OVCAR3 (cell line): Measurements from ENCODE around the genes SPATA5L1, SEMA6D and FBN1.

DNA sequence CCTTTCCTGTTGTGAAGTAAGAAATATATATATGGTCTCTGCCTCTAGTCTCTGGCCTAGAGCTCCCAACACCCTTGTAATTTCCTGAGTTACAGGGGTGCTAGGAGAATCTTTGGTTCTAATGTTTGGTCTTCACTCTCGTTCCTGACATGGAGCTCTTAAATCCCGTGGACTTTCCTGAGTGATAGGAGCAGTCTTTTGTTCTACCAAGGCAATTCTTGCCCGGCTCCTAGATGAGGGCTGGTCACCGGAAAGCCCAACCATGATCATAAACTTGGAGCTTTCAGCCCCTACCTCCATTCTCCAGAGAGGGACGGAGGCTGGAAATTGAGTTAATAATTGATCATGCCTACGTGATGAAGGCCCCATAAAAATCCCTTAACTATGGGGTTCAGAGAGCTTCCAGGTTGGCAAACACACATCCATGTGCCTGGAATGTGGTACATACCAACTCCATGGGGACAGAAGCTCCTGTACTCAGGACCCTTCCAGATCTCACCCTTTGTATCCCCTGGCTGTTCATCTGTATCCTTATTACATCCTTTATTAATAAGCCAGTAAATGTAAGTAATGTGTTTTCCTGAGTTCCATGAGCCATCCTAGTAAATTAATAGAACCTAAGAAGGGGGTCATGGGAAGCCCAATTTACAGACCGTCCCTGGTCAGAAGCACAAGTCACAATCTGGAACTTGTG is 4.9 kb upstream of the SPATA5L1 start:
- RRBS = no CpG with 5 or more reads among the region's 7 CpGs

GRCh38 chr15:45402046-45403123 is at the start of gene SPATA5L1:
Gene SPATA5L1, plus strand, starts transcription at chr15:45402336.
- RRBS = 7% methylated on average over 17 of the region's 108 CpGs

DNA sequence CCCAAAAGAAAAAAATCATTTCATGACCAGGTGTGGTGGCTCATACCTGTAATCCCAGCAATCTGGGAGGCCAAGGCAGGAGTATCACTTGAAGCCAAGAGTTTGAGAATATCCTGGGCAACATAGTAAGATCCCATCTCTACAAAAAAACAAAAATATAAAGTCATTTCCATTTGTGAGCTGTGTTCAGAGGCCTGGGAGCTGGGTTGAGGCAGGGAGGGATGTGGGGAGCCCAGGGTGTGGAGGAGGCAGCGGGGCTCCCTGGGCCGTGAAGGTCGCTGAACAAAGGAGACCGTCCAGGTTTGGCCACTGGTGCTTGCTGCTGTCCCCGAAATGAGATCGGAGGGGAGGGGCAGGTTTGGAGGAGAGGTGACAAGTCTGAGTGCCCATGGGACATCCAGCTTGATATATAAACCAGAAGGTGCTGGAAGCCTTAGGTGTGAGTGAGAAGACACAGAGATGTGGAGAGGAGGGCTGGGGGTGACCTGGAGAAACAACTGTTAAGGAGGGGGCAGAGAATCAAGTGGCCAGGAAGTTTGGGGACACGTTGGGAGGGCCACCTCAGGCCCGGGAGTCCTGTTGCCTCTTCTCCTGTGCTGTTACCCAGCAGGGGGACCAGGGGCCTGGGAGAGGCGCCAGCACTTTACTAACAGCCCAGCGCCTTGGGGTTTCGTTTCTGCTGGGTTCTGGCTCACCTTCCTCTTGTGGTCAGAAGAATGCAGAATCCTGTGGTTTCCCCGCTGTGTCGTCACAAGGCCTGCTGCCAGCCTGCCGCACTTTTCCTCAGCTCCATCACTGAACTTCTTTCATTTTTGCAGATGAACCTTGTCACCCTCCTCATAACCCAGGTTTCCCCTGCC is 24.1 kb downstream of the C15orf48 start:
- RRBS = no CpG with 5 or more reads among the region's 14 CpGs

- RRBS = no CpG with 5 or more reads among the region's 2 CpGs
These were observed 3.3 kb upstream of the BLOC1S6 start for GRCh38 chr15:45583922-45584178.

DNA sequence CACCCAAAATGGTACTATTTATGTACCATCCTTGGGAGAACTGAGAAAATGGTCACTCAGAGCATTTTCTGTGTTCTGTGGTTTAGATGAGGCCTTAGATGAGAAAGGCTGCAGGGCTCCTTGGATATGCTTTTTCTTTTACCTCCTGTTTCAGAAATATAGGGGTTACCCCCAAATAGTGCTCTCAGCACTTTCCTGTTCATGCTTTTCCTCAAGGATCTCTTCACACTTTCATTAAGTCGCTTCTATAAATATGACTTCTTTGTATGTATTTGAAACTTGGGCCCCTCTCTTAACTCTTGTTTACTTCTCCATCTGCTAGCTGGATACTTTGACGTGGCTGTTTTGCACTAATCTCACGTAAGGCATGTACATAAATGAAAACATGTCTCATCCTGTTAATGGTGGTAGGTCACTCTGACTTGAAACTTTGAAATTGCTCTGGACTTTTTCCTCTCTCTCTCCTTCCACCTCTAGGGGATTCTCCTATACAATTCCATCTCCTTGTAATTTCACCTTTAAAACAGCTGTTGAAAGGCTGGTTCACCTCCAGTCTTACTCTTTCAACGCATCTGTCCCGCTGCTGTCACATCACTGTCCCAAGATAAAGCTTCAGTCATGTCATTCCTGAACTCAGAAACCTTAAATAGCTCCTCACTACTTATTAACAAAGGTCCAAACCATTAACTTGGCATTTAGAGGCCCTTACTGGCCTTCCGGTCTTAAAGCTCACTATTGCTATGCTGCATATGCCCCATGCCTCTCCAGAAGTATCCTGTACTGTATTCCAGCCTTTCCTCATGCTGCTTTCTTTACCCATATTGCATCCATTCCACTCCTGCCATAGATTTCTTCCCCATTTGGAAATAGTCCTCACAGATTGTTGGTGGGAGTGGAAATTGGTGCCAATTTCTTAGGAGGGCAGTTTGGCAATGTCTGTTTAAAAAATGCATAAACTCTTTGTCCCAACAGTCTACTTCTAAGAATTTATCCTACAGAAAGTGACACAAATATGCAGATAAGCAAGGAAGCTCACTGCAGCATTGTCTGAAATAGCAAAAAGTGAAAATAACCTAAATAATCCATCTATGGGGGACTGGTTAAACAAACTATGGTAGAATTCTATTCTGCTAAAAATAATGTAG is 1.2 kb downstream of the BLOC1S6 start:
- RRBS = no CpG with 5 or more reads among the region's 6 CpGs

DNA sequence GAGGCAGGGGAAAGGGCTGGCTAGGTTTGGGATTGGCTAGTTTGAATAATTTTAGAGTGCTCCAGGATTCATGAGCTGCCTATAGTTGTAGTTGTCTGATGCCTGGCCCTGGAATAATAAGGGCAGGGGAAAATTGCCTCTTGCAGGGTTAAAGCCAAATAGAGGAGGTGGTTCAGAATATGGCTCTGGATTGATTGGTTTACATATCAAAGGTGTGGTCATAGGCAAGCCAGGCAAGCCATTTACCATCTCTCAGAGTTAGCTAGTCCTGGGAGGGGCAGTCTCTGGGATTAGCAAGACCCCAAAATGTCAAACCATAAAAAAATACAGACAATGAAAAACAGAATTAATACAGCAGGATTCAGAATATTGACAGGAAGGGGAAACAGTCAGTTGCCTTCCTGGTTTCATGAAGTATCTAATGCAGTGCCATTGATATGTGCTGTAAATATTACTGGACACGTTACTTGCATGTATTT is 9.9 kb downstream of the SQOR start:
- RRBS = no CpG with 5 or more reads among the region's 1 CpG

GRCh38 chr15:45648440-45649286 is 13.8 kb downstream of the SQOR start:
- RRBS = no CpG with 5 or more reads among the region's 6 CpGs

DNA sequence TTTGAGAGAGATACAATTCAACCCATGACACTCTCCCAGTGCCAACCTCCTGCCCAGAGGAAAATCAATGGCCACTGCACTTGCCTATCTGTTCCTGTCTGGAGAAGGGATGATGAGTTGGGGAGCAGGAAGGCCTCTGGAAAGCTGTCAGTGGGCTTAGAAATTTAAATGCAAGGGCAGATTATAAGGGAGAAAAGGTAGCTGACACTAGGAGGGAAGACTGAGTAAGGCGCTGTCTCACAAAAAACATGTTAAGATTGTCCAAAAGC is 24.9 kb downstream of the SQOR start:
- RRBS = no CpG with 5 or more reads among the region's 1 CpG

DNA sequence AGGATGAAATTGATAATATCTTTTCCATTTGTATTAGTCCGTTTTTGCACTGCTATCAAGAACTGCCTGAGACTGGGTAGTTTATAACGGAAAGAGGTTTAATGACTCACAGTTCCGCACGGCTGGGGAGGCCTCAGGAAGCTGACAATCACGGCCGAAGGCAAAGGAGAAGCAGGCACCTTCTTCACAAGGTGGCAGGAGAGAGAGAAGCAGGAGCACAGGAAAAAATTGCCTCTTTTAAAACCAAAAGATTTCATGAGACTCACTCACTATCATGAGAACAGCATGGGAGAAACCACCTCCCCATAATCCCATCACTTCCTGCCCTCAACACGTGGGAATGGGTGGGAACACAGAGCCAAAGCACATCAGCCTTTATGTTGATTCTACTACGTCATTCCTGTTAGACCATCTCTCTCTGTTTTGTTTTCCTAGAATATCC is 650.9 kb upstream of the SEMA6D start:
- RRBS = no CpG with 5 or more reads among the region's 8 CpGs

- RRBS = no CpG with 5 or more reads among the region's 8 CpGs
These were observed 423.5 kb upstream of the SEMA6D start for GRCh38 chr15:47293571-47294360.

DNA sequence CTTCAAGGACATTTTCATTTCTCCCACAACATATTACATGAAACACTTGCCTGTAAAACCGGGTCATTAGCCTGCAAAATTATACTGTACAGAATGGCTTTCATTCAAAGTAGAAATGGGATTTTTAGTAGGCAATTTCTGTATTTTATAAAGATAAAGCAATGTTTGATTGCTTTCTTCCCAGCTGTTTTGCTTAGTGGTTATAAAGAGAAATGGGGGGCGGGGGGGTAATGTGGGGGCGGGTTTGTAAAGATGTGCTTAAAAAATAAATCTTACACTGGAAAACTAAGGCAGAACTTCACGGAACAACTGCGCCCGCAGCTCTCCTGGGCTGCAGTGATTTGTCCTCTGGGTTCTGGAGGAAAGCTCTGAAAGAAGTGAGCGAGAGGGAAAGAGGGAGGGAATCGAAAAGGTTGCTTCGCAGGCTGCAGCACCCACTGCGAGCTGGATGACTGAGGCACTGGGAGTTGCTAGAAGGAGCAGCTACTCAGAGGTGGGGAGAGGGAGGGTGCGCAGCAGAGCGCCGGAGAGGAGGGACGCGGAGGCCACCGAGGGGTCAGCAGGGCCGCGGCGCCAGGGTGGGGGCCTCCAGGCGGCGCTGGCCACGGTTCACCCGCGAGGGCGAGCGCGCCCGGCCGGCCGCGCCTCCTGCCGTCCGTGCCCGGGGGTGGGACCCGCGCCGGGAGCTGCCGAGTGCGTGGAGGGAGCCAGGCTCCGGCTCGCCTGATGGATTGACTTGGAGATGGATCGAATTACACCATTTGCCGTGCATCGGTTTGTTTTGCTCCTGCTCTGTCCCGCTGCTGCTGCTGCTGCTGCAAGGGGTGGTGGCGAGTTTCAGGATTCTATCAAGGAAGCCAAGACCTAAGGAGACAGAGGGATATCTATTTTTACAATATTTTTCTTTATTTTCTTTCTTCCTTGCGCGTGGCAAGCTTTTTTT is at the start of gene SEMA6D:
Gene SEMA6D (plus strand): TSS at position 795 of the 943 bp plus-strand sequence.
- RRBS = 8% methylated on average over 14 of the region's 48 CpGs

- RRBS = no CpG with 5 or more reads among the region's 3 CpGs
These were observed 9.3 kb downstream of the SEMA6D start for GRCh38 chr15:47726555-47727119.

DNA sequence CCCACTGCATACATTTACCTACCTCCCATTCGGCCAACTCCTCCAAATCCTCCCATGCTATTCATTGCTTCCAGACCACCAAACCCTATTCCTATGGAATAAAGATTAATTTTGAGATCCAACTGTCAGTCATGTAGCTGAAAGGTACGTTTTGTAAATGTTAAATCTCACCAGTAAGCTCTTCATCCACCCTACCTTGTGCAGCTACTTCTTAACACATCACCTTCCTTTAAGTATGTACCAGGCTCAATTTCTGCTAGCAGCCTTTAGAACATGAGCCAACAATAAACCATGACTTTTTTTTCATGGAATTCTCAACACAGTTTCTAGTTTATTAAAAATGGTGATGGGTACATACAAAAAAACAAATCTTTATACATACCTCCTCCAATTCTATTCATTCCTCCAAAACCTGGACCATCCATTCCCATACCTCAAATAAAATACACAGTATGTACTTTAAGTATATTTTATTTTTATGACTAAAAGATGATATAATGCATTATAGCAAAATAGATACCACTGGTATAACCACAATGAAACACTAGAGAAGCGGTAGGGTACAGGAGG is 26.2 kb downstream of the MYEF2 start:
- RRBS = no CpG with 5 or more reads among the region's 3 CpGs

DNA sequence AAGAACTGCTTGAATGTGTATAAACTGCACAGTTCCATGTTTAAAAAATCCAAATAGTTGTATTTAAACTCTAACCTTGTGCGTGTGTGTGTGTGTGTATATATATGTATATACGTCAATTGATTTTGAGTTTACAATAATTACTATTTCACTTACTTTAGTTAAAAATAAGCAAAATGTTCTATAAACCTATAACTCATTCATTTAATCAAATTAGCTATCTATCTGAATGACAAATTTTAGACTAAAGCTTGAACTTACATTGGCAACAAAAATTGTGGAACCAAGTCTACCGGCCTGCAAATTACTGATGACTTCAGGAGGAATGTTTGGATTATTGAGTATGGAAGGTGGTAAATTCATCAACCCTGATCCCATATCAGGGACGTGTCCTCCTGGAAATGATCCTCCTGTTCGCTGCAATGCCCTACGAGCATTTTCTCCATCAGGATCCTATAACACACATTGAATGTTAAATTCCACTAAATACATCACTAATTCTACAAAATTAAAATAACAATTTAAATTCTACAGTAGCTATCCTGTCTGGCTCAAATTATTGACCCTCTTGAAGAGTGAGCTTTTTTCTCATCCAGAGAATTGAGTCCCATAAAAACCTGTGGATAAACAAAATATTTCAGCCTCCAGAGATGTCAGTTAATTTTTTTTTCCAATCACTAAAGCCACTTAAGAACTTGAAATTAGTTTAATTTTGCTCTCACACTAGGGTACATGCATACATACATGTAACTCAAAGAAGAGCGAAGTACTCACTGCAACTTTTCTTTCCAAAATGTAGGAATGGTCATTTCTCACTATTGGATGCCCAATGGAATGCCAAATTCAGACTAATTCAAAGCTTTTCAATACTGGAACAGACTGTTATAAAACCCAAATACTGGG is 18.5 kb downstream of the MYEF2 start:
- RRBS = no CpG with 5 or more reads among the region's 7 CpGs

DNA sequence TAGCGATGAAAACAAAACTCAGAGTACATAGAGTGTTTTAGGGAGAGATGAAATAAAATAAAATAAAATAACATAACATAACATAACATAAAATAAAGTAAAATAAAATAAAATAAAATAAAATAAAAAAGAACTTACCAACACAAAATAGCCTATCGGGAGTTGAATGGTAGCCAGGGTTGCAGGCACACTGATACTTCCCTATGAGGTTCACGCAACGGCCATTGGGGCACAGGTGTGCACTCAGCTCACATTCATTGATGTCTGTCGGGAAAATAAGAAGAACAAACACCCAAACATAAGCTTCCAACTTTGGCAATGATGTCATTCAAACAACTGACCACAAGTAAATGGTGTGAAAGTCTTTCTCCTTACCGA is 155.7 kb downstream of the DUT start:
- RRBS = no CpG with 5 or more reads among the region's 6 CpGs

- RRBS = no CpG with 5 or more reads among the region's 2 CpGs
These were observed 119.5 kb downstream of the FBN1 start for GRCh38 chr15:48525962-48526544.

DNA sequence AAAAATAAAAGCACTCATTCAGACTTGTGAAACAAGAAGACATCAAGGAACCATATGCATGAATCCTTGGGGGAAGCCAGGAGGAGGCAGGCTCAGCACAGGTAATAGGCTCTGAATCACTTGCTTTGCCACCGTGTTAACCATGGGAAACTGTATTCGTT is 42.4 kb downstream of the FBN1 start:
- RRBS = no CpG with 5 or more reads among the region's 2 CpGs

- RRBS = 40% methylated on average over 11 of the region's 67 CpGs
These were observed at the start of gene FBN1 for GRCh38 chr15:48645587-48646398. Gene FBN1, minus strand, starts transcription at chr15:48645709.

DNA sequence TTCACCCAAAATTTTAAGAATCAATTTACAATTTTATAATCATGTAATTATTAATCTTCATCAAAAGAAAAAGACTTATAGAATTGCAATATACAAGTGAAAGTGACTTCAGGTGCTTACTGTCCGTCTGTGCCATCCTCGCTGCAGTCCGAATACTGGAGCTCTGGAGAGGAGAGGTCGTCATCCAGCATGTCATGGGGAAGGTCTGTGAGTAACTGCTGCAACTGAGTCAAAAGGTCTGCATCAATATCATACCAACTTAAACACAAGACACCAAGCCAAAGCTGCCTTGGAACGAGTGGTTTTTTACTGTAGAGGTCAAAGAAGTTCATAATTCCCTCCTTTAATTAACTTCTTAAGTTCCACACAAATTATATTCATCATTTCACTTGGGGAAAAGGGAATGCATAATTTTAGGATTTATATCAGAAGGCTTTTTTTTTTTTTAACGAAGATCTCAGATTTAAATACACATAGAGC is 13.0 kb downstream of the CEP152 start:
- RRBS = no CpG with 5 or more reads among the region's 6 CpGs

- RRBS = no CpG with 5 or more reads among the region's 2 CpGs
These were observed 17.3 kb downstream of the COPS2 start for GRCh38 chr15:49138069-49138469.